IMR-90 (cell line): ENCODE data around the gene ZNF763.

DNA sequence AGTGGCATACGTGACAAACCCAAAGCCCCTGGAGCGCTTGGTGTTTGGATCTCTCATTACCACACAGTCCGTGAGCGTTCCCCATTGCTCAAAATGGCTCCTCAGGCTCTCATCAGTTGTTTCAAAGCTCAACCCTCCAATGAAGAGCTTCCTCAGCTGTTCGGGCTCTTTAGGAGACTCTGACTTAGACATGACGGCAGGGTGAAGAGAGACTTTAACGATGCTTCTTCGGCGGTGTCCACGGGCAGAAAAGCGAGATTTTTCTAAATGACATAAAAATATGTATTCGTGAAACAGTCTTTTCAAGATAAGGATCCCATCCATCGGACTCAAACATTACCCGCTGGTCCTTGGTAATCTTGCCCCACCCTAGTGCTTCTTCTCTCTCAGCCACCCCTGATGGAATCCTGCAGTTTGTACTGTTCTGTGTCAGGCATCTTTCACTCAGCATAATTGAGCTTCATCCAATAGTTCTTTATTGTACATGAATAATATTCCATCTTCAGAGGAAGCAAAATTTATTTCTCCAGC is 69.6 kb downstream of the ZNF627 start:
- RRBS, result no CpG with 5 or more reads among the region's 14 CpGs
CAGE:
- cytosol, long polyA plus RNA, result no peak
- long polyA plus RNA, result no peak
- nucleus, long polyA plus RNA, result no peak

GRCh38 chr19:11767617-11768155 is 886 bp downstream of the ZNF441 start:
- RRBS, result no CpG with 5 or more reads among the region's 22 CpGs
CAGE:
- cytosol, long polyA plus RNA, result no peak
- long polyA plus RNA, result no peak
- nucleus, long polyA plus RNA, result no peak

DNA sequence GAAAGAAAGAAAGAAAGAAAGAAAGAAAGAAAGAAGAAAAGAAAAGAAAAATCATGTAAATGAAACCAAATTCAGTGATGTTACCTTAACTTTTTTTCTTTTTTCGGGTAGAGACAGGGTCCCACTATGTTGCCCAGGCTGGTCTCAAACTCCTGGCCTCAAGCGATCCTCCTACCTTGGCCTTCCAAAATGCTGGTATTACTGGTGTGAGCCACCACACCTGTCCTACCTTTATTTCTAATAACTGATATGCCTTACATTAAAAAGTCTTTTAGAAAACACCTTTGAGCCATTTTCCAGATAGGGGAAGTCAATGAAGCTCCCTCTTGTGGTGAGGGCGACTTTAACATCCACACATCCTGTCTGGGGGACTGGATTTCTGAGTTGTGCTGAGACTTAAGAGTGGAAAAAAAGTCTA is 2.1 kb upstream of the ZNF440 start:
- RRBS, result no CpG with 5 or more reads among the region's 3 CpGs
CAGE:
- cytosol, long polyA plus RNA, result no peak
- long polyA plus RNA, result no peak
- nucleus, long polyA plus RNA, result no peak

GRCh38 chr19:11923548-11924069 is 1.3 kb upstream of the ZNF700 start:
- RRBS, result no CpG with 5 or more reads among the region's 12 CpGs
CAGE:
- cytosol, long polyA plus RNA, result no peak
- long polyA plus RNA, result no peak
- nucleus, long polyA plus RNA, result no peak

DNA sequence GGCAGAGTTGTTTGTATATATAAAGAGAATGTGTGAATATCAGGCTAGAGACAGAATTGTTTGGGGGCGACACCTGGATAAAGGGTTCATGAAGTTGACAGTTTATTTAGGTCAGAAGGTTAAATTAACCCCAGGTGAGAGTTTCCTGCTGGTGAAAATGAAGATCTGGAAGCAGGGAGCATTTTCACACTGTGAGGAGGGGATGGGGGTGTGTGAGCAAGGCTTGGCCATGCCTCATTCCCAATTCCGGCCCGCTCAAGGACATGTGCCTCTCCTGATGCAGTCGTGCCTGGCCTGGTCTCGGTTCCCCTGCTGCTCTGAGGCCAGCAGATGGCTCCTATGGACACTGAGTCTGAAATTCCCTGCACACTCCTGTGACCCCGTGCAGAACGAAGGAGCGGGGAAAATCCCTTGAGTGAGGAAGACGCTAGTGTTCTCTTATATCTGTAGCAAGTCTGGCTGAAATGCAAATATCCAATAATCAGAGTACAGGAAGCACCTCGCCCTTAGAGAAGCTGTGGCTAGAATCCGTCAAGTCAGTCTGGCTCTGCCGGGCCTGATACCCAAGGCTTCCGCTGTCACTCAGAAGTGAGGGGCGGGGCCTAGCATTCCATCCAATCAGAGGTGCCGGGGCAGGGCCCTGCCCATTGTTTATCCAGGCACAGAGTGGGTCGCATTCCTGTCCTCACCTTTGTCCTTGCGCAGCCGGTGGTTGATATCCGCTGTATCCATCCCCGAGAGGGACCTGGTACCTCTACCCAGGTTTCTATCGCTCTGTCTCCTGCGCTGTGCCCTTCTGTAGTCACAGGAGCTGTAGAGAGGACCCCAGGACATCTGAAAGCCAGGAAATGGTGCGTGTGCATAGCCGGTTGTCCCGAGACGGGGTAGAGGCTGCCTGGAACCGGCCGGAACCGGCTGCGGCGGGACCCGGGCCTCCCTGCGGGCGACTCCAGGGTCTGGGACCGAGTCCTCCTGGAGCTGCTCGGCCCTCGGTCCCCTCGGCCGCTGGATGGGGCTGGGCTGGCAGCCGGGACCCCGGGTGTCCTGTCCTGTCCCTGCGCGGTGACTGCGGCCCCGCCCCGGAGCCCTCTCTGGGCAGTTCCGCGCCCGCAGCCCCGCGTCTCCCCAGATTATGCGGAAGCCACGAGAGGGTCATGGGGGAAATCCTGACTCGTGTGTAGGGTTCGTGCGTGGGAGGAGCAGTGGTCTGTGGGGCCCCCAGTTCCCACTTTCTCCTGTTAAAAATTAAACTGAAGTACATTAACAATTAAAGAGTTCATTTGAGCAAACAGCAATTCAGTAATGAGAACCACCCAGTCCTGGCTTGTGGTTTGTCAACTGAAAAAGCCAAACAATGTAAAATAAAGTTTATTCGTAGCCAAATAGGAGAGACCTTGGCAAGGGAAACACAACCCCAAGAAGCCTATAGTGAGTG is at the start of gene ZNF763:
Gene ZNF763, plus strand, starts transcription at position 680 of the 1,435 bp plus-strand sequence.
- RRBS, result 7% methylated on average over 18 of the region's 57 CpGs
CAGE:
- cytosol, long polyA plus RNA, result no peak
- long polyA plus RNA, result no peak
- nucleus, long polyA plus RNA, result no peak

- RRBS, result no CpG with 5 or more reads among the region's 5 CpGs
CAGE:
- cytosol, long polyA plus RNA, result no peak
- long polyA plus RNA, result no peak
- nucleus, long polyA plus RNA, result no peak
Measured at GRCh38 chr19:12133112-12133658, 7.0 kb downstream of the ZNF20 start.

DNA sequence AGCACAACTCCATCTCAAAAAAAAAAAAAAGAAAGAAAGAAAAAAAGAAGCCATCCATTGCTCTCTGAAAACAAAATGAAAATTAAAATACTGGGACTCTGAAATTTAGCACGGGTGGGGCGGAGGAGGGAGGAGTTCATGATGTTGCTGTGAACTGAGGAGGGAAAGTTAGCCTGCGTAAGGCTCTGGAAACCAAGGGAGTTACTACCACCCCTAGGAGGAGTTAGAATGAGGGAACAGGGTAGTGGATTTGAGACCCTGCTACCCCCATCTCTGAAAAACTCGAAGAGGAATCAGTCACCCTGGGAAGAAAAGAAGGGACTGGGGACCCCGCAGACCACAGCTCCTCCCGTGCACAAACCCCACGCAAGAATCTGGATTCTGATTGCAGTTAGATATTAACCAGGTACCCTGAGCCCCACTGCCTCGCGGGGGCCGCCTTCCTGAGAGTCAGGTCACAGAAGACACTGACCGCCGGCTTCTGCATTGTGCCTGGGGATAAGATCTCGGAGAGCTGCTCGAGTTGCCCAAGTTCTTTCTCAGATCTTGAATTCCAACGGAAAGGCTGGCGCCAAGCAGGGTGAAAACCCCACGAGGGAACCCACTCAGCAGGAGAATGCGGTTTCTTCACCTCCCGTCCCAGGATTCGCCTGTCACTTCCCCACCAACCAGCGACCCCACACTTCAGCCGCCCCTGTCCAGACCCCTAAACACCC is 933 bp downstream of the ZNF442 start:
- RRBS, result no CpG with 5 or more reads among the region's 22 CpGs
CAGE:
- cytosol, long polyA plus RNA, result no peak
- long polyA plus RNA, result no peak
- nucleus, long polyA plus RNA, result no peak

DNA sequence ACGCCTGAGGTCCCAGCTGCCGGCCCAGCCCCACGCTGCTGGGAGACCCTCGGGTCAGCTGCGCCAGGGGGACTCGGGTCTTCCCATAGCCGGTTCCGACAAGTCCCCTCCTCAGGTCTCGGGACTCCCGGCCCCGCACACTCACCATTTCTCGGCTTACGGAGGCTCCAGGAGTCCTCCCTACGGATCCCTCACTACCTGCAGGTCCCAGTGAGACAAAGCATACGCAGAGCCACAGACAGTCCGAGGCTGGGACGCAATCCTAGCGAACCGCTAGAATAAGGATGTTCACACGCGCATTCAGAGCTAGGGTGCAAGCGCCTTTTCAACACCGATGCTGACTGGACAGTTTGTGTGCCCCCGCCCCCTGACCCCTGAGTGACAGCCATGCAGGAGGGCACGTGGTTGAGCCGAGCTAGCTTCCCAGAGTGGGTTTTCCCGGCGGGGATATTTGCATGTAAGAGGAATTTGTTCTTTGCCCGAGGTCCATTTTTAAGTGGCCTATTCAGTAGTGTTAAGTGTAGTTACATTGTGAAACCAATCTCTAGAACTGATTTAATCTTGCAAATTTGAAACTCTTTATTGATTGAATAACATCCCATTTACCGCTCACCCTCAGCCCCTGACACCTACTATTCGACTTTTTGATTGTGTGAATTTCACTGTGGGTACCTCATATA is 13.5 kb downstream of the ZNF490 start:
- RRBS, result 46% methylated on average over 7 of the region's 31 CpGs
CAGE:
- cytosol, long polyA plus RNA, result no peak
- long polyA plus RNA, result no peak
- nucleus, long polyA plus RNA, result no peak

DNA sequence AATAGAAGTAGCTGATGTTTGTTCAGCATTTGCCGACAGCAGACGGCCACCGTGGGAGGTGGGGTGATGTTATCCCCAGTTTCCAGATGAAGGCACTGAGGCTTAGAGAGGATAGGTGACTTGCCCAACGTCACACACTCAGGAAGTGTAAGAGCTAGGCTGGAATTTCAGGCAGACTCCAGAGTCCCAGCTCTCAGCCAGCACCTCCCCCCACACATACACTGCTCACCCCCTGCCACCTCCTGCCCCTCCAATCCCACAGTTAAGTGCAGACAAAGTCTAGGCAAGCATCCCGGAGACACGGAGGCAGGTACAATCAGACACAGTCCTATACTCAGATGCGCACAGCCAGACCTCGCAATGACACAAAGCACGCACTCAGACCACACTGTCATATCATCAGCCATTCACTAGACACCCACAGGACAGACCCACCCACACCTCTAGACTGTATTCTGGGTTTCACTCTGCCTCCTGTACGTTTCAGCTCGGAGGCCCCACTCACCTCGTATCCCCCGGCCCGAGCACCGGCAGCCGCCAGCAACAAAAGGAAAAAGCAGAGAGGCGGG is 420 bp downstream of the MAN2B1 start:
- RRBS, result no CpG with 5 or more reads among the region's 17 CpGs
CAGE:
- cytosol, long polyA plus RNA, result no peak
- long polyA plus RNA, result no peak
- nucleus, long polyA plus RNA, result no peak

- RRBS, result no CpG with 5 or more reads among the region's 10 CpGs
CAGE:
- cytosol, long polyA plus RNA, result no peak
- long polyA plus RNA, result no peak
- nucleus, long polyA plus RNA, result no peak
Measured at GRCh38 chr19:12733066-12733995, 1.2 kb downstream of the TRIR start.

- RRBS, result no CpG with 5 or more reads among the region's 6 CpGs
CAGE:
- cytosol, long polyA plus RNA, result no peak
- long polyA plus RNA, result no peak
- nucleus, long polyA plus RNA, result no peak
Measured at GRCh38 chr19:12758613-12759096, 7.1 kb downstream of the BEST2 start.

- RRBS, result no CpG with 5 or more reads among the region's 10 CpGs
CAGE:
- cytosol, long polyA plus RNA, result no peak
- long polyA plus RNA, result no peak
- nucleus, long polyA plus RNA, result no peak
Measured at GRCh38 chr19:12793003-12793178, 1.6 kb downstream of the JUNB start.

DNA sequence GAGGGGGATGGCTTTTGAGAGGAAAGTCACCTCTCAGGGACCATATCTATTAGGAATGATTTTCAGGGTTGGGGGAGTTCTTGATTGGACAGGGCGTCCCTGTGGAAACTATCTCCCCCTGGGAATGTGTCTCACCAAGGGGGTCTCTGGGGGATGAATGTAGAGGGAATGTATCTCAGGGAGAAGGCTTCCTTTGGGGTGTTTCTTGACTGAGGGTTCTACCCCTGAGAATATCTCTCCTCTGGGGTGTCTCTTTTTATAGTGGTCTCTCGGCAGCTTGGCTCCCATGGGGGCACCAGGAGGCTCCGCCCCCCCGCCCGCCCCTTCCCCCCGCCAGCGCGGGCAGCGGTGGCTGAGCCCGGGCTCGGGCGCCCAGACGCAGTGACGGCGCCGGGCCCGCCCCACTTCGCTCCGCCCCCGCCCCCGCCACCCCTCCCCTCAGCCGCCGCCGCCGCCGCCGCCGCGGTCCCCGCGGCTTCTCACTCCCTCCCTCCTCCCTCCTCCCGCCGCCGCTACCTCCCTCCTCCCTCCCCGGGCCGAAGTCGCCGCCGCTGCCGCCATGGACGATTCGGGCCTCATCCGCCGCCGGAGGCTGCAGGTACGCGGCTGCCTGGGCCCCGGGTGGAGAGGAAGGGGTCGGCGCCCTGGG is 846 bp downstream of the RTBDN start:
- RRBS, result 1% methylated on average over 14 of the region's 50 CpGs
CAGE:
- cytosol, long polyA plus RNA, result no peak
- long polyA plus RNA, result no peak
- nucleus, long polyA plus RNA, result no peak

DNA sequence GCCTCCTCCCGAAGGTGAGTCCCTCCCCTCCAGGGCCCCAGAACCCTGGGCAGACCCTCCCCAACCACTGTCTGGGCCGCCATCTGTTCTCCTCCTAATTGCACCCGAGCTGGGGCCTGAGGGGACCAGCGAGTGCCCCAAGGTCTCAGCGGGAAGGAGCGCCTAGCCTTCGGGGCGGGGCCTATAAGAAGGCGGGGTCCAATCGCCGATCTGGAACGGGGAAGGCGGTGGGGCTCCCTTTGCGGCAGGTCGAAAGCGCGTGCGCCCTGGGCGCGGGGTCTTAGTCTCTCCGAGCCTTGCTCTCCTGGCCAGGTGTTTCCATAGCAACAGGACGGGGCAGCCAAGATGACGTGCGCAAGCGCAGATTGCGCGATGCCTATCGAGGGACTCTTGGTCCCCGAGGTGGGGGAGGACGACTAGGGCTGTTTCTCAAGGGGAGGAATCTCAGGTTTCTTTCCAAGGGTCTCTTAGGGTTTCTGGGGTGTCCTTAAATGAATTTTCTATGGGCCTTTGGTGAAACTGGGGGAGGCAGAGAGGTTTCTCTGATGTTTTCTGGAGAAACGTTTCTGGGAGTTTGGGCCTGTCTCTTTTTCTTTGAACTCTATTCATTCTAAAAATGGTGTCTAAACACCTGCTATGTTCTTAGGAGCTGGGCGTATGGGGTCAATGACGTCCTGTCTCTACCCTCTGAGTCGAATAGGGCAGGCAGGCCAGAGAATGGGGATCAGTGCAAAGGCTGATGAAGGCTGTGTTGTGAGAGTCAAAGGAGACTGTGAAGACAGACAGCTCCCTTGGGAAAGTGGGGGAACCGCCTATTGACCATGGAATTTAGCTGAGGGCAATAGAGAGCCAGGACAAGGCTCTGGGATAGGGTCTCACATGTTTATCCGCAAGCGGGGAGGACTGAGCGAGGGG is 3.0 kb downstream of the MAST1 start:
- RRBS, result no CpG with 5 or more reads among the region's 38 CpGs
CAGE:
- cytosol, long polyA plus RNA, result no peak
- long polyA plus RNA, result no peak
- nucleus, long polyA plus RNA, result no peak

- RRBS, result no CpG with 5 or more reads among the region's 7 CpGs
CAGE:
- cytosol, long polyA plus RNA, result no peak
- long polyA plus RNA, result no peak
- nucleus, long polyA plus RNA, result no peak
Measured at GRCh38 chr19:13072251-13072619, 30.4 kb downstream of the LYL1 start.

DNA sequence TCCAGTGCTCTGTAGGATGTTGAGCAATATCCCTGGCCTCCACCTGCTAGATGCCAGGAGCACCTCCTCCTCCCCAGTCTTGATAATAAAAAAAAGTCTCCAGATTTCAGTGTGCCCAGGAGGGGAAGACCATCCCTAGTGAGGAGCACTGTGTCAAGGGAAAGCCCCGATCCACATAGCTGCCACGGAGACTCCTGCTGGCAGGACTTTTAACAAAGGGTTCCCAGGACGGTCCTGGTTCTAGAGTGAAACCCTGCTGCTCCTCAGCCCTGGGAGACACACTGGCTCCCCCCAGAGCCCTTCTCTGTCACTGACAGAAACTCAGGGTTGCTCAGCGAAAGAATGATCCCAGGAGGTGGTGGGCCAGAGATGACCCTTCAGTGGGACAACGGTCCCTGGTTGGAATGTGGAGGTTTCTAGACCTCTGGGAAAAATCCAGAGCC is 20.3 kb downstream of the LYL1 start:
- RRBS, result no CpG with 5 or more reads among the region's 5 CpGs
CAGE:
- cytosol, long polyA plus RNA, result no peak
- long polyA plus RNA, result no peak
- nucleus, long polyA plus RNA, result no peak

GRCh38 chr19:13103240-13103399 is 462 bp upstream of the LYL1 start:
- RRBS, result 22% methylated on average over 1 of the region's 1 CpG
CAGE:
- cytosol, long polyA plus RNA, result no peak
- long polyA plus RNA, result no peak
- nucleus, long polyA plus RNA, result no peak

DNA sequence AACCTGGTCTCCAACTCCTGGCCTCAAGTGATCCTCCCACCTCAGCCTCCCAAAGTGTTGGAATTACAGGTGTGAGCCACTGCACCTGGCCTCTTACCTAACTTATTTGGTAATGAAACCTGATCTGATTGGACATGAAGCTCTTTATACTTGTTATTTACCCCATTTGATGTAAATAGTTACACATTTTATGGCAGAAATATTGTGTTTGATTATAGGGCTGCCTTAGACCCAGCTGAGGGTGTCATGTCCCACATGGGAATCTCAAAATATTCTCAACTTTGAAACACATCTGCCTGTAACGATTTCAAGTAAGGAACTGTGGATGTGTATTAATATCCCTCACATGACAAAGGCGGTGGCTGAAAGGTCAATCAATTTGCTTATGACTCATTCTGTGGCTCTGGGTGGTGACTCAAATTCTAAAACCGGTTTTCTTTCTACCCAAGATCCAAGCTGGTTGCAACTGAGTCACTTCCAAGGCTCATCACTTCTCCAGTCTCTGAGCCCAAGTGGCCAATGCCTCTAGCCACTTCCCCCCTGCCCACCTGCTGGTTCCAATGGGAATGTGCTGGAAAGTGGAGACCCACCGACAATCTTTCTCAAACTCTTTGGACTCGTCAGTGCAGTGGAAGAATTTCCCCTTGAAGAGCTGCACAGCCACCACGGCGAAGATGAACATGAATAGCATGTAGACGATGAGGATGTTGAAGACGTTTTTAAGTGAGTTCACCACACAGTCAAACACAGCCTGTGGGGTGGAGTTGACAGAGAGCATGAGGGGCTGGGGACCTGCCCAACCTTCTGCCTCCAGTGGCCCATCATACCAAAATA is 110.9 kb downstream of the IER2 start:
- RRBS, result no CpG with 5 or more reads among the region's 9 CpGs
CAGE:
- cytosol, long polyA plus RNA, result no peak
- long polyA plus RNA, result no peak
- nucleus, long polyA plus RNA, result no peak

GRCh38 chr19:13398765-13399153 is 107.5 kb downstream of the CACNA1A start:
- RRBS, result no CpG with 5 or more reads among the region's 4 CpGs
CAGE:
- cytosol, long polyA plus RNA, result no peak
- long polyA plus RNA, result no peak
- nucleus, long polyA plus RNA, result no peak

GRCh38 chr19:13623696-13624877 is 117.8 kb upstream of the CACNA1A start:
- RRBS, result no CpG with 5 or more reads among the region's 28 CpGs
CAGE:
- cytosol, long polyA plus RNA, result no peak
- long polyA plus RNA, result no peak
- nucleus, long polyA plus RNA, result no peak